ENCODE data around the gene GBA2.

GRCh38 chr9:34377425-34377900 is 765 bp upstream of the MYORG start:
- RRBS = 7% methylated on average over 4 of the region's 23 CpGs

- RRBS = 2% methylated on average over 22 of the region's 39 CpGs
Measured at GRCh38 chr9:34591611-34592079, 2.1 kb upstream of the CNTFR start.

GRCh38 chr9:34709490-34710005 is 388 bp downstream of the CCL21 start:
- RRBS = no CpG with 5 or more reads among the region's 7 CpGs

GRCh38 chr9:34994876-34996157 is 5.8 kb downstream of the DNAJB5 start:
- RRBS = no CpG with 5 or more reads among the region's 11 CpGs

DNA sequence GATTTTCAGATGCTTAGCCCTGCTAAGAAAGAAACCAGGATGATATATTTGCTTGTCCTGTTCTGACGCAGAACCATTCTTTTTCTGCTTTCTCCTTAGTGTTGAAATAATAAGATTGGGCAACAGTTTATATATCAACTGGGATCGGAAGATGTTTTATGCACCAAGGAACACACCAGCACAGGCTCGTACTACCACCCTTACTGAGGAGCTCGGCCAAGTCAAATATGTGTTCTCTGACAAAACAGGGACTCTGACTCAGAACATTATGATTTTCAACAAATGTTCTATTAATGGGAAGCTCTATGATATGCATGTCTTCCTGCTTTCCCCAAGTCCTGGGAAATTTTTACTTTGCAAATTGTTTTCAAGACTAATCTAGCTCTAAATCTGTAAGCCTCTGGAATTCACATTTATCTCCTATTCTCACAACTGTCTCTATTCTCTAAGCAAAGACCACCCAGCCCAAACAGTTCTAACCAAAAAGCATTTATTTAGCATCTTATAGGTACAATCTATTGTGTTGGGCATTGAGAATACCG is 18.9 kb upstream of the RUSC2 start:
- RRBS = no CpG with 5 or more reads among the region's 5 CpGs

- RRBS = no CpG with 5 or more reads among the region's 9 CpGs
Measured at GRCh38 chr9:35488439-35489091, 1.3 kb upstream of the RUSC2 start.

- RRBS = no CpG with 5 or more reads among the region's 4 CpGs
Measured at GRCh38 chr9:35517700-35518582, 28.0 kb downstream of the RUSC2 start.

DNA sequence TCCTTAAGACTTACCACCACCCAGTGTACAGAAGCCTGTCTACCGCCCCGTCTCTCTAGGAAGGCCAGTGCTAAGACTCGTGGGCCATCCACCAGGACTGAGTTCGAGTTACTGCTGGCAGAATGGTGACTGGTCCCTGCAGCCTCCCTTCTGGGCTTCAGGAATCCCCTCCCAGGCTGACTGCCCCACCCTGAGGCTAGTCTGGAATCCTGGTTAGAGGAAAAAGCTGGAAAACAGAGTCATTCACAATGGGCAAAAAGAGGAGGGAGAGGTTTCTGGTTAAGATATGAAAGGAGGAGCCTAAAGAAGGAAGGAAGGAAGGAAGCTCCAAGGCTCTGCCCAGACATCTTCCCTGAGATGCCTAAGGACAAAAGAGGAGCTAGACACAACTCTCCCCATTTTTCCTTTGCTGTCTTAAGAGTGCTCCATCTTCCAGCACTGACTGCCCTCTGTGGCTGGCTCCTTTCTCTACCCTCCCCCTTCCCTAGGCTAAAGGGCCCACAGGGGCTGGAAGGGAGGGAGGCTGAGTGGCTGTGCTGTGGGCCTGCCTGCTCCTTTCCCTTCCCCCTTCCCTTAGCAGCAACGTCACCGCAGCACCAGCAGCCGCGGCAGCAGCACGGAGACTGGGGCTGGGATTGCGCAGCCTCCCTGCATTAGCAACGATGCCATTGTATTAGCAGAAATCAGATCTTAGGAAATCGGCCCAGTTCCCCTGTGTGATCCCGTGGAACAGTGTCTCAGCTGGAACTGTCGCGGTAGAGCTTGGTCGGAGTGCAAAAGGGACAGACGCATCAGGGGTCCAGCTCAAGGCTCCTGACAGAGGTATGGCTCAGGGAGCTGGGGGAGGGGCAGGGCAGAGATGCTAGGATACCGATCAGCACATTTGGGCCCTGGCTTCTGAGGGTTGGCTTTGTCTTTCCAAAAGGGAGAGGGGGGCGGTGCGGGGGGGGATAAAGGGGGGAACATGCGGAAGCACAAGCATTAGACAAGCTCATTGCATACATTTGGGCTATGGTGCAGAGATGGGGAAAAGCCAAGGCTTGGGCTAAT is 25.1 kb downstream of the FAM166B start:
- RRBS = no CpG with 5 or more reads among the region's 21 CpGs

DNA sequence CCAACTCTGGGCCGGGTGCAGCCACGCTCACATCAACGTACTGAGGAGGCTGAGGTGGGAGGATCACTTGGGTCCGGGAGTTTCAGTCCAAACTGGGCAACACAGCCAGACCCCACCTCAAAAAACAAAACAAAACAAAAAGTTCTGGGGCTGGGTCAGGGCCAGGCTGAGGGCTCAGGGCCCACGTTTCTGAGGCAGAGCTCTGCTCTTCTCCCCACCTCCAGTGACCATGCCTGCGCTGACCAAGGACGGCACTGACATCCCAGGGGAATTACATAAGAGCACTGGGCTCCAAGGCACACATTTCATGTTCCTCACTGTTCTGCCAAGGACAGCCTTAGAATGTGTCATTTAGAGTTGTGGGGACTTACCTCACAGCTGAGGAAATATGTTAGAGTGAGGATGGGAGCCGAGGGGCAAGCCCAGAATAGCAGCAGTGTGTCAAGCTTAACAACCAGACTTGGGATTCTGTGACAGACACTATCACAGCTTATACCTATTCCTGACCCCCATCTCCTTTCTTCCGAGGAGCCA is 1.0 kb upstream of the FAM166B start:
- RRBS = 95% methylated on average over 3 of the region's 9 CpGs

GRCh38 chr9:35638841-35639069 is 12.0 kb downstream of the SIT1 start:
- RRBS = no CpG with 5 or more reads among the region's 6 CpGs

DNA sequence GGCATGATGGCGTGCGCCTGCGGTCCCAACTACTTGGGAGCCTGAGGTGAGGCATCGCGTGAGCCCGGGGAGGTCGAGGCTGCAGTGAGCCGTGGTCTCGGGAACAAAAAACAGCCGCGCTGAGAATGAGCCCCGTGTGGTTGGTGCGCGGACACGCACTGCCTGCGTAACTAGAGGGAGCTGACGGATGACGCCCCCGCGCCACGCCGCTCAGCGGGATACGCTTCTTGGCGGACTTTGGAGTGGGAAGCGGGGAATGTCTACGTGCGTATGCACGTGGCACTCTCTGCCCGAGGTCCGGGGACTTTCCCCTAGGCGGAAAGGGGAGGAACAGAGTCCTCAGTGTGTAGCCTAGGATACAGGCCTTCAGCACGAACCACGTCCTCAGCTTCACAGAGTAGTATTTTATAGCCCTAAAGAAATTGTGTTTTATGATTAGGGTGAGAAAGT is 426 bp upstream of the CCDC107 start:
- RRBS = no CpG with 5 or more reads among the region's 34 CpGs

DNA sequence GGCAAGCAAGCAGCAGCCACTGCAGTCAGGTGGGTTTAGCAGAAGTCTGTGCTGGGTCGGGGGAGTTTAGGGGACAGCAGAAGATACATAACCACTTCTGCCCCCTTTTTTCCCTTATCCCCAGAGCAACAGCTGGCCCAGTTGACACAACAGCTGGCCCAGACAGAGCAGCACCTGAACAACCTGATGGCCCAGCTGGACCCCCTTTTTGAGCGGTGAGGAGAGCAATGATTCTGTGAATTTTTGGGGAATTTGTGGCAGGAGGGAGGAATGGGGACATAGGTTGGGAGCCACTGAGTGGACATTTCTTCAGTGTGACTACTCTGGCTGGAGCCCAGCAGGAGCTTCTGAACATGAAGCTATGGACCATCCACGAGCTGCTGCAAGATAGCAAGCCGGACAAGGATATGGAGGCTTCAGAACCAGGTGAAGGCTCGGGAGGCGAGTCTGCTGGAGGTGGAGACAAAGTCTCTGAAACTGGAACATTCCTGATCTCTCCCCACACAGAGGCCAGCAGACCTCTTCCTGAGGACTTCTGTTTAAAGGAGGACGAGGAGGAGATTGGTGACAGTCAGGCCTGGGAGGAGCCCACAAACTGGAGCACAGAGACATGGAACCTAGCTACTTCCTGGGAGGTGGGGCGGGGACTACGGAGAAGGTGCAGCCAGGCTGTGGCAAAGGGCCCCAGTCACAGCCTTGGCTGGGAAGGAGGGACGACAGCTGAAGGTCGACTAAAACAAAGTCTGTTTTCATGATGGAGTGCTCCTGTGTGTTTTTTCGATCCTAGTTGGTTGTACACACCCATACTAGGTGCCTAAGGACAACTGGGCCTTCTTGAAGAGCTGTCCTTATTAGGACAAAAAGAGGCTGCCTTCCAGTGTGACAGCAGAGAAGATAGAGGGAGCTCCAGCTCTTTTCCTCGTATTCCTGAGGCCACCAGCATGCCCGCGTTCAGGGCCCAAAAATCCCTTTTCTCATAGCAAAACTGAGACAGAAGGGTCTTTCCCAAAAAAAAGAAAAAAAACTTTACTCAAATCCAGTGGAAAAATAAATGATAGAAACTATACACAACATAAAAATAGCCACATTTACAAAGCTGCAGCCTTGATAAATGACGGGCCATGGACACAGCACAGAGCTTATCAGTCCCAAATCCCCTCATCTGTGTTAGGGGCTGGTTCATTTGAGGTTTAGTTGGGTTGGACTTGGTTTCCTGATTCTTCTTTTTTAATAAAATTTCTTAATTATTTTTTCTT is 2.8 kb downstream of the CCDC107 start:
- RRBS = no CpG with 5 or more reads among the region's 16 CpGs

DNA sequence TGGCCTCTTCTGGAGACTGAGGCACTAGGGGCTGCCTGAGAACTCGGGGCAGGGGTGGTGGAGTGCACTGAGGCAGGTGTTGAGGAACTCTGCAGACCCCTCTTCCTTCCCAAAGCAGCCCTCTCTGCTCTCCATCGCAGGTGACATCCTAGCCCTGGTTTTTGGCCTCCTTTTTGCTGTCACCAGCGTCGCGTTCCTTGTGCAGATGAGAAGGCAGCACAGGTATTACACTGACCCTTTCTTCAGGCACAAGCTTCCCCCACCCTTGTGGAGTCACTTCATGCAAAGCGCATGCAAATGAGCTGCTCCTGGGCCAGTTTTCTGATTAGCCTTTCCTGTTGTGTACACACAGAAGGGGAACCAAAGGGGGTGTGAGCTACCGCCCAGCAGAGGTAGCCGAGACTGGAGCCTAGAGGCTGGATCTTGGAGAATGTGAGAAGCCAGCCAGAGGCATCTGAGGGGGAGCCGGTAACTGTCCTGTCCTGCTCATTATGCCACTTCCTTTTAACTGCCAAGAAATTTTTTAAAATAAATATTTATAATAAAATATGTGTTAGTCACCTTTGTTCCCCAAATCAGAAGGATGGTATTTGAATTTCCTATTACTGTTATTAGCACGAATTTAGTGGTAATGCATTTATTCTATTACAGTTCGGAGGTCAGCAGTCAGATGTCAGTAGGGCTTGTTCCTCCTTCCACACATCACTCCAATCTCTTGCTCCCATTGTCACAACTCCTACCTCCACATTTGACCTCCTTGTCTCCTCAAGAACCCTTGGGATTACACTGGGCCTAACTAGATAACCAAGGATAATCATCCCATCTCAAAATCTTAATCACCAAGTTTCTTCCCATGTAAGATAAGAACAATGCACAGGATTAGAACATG is 7.1 kb downstream of the CA9 start:
- RRBS = no CpG with 5 or more reads among the region's 11 CpGs

- RRBS = no CpG with 5 or more reads among the region's 2 CpGs
Measured at GRCh38 chr9:35687892-35688682, 1.6 kb downstream of the TPM2 start.

GRCh38 chr9:35688683-35689481 is 843 bp downstream of the TPM2 start:
- RRBS = no CpG with 5 or more reads among the region's 12 CpGs

- RRBS = no CpG with 5 or more reads among the region's 15 CpGs
Measured at GRCh38 chr9:35691679-35692469, 2.1 kb upstream of the TPM2 start.

DNA sequence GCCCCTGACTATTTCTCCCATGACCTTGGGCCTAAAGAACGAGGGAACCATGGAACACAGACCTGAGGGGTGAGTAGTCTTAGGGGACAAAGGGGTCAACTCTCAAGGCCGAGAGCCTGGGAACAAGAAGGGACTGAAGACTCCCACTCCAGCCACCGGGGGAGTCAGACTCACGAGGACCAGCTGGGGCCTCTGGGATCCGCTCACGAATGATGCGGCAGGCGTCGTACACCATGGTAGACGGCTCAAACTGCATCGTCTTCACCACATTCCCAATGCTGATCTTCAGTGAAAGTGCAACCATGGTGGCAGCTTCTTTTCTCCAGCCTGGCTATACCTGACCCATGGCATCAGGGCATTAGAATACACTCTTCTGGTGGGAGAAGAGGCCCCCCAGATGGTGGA is 6.6 kb downstream of the TLN1 start:
- RRBS = no CpG with 5 or more reads among the region's 11 CpGs

GRCh38 chr9:35740616-35741293 is 8.3 kb downstream of the GBA2 start:
- RRBS = no CpG with 5 or more reads among the region's 15 CpGs

- RRBS = 2% methylated on average over 21 of the region's 88 CpGs
Measured at GRCh38 chr9:35748509-35749483, at the start of gene GBA2. GBA2 (minus strand) TSS chr9:35749228.

DNA sequence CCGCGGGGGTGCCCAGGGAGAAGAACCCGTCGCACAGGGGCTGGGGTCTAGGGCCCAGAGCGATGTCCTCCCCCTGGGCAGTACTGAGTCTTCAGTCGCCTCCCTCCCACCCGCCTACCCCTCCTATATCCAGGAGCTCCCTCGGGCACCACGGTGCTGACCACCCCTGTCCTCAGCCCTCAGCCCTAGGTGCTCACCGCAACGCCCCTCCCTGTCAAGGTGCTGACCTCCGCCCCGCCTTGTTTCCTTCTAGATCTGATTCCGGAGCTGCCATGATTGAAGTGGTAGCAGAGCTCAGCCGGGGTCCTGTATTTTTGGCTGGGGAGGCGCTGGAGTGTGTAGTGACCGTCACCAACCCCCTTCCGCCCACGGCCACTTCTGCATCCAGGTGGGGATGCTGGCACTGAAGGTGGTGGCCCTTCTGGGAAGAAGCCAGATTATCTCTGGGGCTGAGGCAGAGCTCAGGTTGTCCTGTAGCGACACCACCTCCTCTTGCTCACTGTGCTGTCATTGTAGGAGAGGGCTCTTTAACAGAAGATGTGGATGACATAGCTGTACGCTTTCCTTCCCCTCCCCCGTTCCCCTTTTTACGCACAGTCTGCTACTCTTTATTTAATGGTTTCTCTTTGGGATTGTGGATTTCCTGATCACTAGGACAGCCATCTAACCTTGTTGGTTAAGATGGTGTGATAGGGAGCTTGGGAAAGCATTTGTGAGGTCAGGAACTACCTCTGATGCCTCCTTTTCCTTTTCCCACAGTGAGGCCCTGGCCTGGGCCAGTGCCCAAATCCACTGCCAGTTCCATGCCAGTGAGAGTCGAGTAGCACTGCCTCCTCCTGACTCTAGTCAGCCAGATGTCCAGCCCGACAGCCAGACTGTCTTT is 638 bp downstream of the RGP1 start:
- RRBS = no CpG with 5 or more reads among the region's 25 CpGs